Neutrophil (primary cell): ENCODE results near the gene C12orf42.

GRCh38 chr12:98553409-98553922 is 38.1 kb downstream of the TMPO start:
- PRO-cap: no peak

GRCh38 chr12:99029749-99030300 is 384.7 kb downstream of the APAF1 start:
- PRO-cap: no peak

DNA sequence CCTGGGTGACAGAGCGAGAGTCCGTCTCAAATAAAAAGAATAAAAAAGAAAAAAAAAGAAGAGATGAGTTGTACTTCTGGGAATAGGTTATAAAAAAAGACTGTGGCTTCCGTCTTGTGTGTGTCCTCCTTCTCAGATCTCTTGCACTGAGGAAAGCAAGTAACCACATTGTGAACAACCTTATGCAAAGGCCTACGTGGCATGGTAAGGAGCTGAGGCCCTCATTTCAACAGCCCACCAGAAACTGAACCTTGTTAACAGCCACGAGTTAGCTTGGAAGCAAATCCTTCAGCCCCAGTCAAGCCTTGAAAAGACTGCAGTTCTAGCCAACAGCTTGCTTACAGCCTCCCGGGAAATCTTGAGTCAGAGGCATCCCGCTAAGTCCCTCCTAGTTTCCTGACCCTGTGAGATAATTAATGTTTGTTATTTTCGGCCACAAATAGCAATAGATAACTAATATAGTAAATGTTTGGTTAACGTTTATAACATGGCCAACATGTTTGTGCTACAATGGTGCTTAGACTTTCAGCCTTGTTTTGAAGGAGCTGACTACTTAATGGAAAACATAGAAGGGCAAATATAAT is 194.2 kb upstream of the GARIN6 start:
- PRO-cap: no peak

GRCh38 chr12:100201519-100202182 is 1.0 kb downstream of the ACTR6 start:
- PRO-cap: no peak

DNA sequence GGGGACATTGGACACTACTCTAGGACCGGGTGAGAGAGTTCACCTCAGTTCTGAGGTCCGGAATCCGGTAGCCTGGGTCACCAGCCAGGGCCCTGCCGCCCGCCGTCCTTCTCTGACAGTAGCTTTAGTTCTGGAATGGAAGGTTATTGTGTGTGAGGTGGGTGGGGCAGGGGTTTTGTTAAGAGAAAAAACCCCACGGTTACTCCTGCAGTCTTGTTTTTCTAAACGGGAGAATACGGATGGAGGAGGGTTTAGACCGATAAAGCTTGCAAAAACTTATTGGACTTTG is 731 bp downstream of the SCYL2 start:
- PRO-cap: unidirectional peak, minus-strand start at position 114 of the sequence

DNA sequence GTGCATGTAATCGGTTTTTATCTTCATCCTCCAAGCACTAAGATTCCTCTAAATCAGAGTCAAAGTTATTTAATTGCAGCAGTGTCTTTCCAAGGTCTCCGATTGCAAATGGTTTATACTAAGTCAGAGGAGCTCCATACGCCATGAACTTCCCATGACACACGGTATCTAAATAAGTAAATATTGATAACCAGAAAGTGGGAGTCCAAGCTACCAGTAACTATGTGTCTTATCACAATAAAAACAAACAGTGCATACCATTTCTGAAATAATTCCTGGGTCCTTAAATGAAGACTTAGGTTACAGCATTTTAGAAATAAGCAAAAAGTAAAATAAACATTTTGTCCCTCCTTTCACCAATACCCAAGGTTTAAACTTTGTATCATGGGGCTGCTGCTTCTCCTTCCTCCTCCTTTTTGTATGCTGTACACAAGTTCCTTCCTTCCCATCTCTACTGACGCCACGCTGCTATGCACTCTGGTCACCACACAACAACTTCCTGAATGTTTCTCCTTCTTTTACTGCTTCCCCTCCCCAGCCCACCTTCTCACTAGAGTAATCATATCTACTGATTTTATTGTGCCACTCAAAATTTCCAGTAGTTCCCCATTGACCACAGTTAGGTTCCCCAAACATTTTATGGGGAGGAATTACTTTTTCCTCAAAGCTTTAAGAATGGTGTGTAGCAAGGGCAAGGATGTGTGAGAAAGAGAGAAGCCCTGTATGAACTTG is 10.7 kb downstream of the NR1H4 start:
- PRO-cap: no peak

DNA sequence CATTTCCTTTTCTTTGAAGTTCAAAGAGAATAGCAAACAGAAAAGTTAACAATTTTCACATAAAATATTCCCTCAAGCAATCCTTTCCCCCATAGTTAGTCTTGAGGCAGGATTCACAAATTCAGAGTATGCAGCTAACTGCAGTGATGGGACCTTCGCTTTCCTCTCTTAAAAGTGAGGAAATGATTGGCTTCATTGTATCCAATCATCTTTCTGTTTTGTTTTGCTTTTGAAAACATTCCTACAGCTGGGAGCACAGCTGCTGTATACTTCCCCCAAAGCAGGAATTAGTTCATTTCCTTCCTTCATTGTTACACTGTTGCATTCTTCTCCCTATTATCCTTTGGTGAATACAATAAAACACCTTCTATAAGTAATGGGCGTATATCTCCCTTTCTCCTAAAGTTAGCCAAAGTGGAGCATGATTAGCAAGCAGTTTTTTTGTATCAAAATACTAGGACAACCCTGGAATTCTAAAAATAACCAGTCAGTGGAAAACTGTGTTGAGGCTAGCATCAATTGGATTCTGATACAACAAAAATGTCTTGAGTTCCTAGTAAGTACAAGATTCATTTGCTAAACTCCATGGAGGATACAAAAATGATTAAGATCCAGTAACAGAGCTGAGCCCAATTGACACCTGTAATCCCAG is 9.3 kb upstream of the GAS2L3 start:
- PRO-cap: no peak

- PRO-cap: no peak
Observed at GRCh38 chr12:100574262-100574884, 889 bp downstream of the GAS2L3 start.

- PRO-cap: no peak
Observed at GRCh38 chr12:101145813-101146278, 64.2 kb downstream of the SLC5A8 start.

- PRO-cap: no peak
Observed at GRCh38 chr12:101299710-101300338, 19.9 kb downstream of the UTP20 start.

DNA sequence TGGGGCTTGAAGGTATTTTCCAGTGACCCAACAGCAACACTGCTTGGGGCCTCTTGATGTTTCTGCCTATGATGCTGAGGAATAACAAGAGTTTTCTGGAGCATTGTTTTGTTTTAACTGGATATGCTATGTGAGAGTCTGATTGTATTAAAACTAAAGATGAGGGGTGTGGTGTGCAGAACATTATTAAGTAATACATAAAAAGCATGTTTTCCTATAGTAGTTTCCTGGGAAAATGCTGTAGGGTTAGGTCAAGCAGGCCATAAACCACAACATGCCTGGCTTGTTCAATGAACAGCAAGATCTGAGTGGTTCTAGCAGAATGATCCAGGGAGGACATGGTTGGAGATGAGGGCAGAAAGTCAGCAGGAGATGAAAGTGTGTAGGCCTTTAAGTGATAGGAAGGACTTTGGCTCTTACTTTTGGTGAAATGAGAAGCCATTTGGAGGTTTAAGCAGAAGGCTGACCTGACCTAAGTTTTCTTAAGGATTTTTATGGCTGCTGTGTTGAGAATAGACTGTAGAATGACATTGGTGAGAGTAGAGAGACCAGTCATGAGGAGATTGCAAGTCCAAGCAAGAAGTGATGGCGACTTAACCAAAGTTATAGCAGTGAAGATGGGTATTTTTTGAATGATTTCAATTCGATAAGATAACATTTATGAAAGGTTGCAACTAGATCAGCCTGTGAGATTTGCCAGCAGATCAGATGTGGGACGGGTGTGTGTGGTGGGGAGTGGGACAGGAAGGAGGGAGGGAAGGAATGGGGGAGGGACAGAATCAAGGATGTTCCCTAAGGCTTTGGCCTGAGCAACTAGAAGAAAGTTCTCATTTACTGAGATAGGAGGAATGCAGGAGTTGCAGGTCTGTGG is 33.3 kb downstream of the UTP20 start:
- PRO-cap: no peak

GRCh38 chr12:101406571-101406982 is 995 bp downstream of the ARL1 start:
- PRO-cap: no peak

DNA sequence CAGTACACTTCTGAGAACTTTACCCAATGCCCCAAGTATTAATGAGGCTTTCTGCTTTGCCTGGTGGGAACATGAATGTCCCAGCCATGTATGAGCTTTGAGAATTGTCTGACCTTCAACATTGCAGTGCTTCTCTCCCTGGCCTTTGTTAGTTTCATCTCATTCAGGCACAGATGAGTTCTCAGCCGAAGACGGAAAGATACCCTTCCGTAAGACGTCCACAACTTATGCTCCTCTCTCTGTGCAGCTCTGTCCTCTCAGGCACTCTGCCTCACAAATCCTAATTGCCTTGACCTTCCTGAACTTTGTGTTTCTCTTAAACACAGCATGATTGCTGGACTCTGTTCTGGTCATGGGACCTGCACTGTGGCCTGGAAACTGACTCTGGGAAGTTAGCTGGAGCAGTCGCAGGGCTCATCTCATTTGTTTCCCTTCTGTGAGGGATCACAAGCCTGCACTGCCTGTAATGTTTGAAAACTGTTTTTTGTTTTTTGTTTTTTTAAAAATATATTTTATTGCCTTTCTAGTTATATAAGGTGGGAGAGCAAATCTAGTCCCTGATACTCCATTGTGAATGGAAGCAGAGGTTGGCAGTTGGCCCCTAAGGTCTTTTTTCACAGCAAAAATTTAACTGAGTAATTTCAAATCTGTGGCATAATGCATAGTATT is 15.8 kb downstream of the CHPT1 start:
- PRO-cap: no peak

DNA sequence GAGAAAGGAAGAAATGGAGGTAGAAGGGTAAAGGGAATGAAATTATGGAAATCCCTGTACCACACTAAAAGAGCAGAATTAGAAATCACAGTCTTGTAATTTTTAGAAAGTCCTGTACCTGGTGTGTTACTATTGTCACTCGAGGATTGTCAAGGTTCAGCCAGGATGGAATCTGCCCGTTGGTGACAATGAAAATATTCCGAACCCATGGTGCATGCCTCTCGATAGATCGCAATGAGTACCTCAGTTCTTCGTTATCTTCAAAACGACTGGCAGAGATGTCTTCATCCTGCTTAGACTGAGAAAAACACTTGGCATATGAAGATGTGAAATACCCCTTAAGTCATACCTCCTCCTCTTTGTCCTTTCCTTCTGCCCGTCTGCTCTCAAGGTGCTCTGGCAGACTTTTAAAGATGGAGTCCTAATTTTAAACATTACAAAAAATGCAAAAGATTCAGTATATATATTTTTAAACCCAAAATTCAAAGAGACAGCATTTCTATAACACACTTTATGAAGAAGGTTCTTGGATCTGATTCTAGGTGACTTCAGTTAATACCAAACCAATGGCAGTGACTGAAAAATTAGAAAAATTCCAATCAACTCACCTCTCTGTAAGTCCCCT is 31.1 kb upstream of the SYCP3 start:
- PRO-cap: no peak

DNA sequence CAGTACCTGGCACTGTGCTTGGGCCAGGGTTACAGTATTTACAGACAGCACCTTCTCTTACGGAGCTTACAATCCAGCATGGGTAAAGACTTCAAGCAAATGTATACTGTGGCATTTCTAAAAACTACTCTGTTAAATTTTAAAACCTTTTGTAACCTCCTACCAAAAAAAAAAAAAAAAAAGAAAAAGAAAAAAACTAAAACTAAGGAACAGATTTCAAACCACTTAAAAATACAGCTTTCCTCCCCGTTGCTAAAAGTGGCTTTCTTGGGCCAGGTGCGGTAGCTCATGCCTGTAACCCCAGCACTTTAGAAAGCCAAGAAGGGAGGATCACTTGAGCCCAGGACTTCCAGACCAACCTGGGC is 936 bp downstream of the GNPTAB start:
- PRO-cap: no peak

DNA sequence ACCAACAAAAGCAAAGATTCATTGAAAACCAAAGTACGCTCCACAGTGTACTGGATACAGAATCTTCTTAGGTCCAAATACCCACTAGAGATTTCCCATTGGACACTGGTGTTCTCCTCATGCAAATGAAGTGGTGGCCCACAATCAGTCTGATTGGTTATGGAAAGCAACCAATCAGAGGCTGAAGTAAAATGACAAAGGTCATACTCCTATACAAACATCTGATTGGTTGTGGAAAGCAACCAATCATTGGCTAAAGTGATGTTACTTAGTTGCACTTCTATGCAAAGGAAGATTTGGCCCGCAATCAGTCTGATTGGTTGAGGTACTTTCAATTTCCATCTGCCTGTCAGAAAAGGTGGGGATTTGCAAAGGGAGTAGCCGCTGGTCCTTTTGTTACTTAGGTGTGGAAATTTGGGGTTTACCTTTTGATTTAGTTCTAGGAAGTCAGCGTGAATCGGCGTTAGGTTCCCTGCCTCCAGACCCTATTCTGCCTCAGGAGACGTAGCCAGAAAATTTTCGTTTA is 1.3 kb upstream of the WASHC3 start:
- PRO-cap: no peak

DNA sequence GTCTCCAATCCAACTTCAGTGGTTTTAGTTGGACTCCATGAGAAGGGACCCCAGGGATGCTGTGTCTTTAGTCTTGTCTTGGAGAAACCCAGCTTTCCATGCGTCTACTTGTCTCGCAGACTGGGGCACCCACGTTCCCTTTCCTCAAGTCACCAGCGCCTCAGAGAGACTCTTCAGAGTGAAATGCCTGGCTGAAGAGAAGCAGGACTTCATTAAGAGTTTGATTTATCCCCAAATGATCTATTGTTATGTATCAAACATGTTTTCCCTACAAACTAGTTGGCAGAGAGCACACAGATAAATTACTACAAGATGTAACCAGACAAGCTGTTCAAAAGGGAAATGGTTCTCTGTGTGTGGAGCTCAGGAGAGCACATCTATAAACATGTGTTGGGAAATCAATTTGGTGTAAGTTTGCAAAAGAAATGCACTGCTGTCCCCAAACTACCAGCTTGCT is 159.3 kb downstream of the PAH start:
- PRO-cap: no peak

- PRO-cap: no peak
Observed at GRCh38 chr12:102878806-102879499, 38.1 kb downstream of the PAH start.

DNA sequence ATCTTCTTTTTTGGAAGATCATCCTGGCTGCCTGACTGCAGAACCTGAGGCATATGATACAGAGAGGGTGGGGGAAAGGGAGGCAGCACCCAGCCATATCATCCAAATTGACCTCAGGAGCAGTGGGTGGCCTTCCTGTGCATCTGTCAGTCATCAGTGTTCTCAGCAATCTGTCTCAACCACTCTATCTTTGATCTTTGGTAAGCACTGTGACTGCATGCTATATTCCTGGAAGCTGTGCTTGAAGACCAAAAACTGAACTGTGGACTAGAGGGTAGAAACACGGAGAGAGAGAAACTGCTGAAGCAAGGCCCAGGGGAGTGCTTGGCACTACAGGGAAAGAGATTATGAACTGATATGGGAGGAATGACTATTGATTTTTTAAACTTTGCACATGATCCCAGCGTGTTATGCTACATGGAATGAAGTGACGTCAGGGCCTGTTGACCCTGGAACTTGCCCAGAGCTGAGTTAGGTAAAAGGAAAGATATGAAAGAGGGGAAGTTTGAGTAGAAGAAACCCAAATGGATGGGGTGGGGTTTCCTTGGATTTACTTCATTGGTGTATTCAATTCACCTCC is 171.5 kb downstream of the ASCL1 start:
- PRO-cap: no peak

DNA sequence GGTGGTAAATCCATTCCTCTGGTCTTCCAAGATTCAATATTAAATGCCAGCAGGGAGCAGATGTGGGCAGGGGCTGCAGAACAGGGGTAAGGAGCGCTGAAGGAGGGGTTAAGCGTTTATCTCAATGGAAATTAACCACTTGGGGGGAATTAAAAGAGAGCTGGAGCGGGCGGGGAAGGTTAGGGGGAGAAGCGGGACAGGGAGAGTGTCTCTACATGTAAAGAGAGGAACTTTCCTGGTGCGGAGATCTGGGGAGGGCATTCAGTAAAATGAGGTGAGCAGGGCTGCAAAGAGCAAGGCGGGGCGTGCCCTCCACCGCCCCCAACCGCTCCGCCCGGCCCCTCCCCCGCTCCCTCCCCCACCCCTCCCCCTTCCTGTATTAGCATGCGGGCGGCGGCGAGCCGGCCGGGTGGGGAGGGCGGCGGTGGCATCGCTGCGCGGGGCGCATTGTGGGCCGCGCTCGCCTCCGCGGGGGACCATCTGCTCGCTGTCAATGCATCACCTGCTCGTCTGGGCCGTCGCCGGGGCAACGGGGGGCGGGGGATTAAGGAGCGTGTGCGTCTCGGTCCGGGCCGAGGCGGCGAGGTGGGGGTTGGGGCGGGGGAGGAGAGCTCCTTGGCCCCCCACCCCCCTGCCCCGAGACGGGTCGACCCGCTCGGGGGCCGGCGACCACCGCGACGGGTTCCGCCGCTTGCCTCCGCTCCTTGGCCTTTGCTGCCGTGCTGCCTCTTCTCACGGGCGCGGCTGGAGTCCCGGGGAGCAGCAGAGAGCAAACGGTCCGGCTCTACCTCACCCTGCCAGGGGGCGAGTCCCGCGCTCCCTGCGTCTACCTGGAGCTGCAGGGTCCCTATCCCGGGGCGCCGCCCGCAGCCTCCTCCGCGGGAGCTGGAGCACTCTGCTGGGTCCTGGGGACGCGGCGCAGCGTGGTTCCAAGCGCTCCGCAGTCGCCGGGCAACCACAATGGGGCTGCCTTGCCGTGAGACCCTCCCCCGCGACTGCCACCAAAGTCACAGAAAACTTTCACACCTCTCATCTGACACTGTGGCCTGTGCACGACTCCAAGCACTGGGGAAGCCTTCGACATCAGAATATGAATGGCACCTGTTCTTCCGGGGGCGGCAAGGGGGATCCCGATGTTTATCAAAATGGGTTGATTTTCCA is at the start of gene C12orf42:
TSS of gene C12orf42 (minus strand) at position 897 of the 1,161 bp plus-strand sequence.
- PRO-cap: no peak